ENCODE measurements around a stretch of chr4.

- PRO-cap: no peak
Measured at GRCh38 chr4:185619117-185619371, 83.7 kb upstream of the PDLIM3 start.

DNA sequence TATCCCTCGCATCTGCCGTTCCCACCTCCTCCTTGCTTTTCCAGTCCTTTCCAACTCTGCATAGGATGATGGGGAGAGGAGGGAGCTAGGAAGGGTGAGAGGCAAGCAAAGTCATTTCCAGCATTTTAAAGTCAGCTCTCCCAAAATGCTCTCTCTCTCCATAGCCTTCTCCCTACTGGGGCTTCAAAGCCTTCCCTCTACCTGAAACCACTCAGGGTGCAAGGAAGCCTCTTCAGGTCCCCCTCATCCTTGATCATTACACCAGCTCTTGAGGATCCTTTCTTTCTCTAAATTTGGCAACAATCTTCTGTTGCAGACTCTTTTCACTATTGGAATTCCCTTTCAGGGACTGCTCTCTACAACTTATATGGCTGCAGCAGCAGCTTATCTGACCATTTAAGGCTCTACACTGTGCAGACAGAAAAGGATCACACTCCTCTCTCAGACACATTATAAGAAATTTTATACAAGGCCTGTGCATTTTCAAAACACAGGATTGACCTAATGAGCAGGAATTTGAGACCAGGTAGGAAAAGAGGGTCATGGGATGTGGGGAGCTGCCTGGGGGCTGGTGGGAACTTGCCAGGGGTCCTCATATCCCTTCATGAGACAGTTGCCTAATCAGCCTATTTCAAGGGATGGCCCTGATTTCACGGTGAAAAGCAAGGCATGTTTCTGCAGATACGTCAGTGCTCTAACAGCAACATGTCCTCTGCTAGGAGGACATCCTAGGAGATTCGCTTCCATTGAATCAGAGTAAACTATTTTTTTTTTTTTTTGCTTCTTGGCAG lies 77.2 kb downstream of the SORBS2 start:
- PRO-cap: no peak

DNA sequence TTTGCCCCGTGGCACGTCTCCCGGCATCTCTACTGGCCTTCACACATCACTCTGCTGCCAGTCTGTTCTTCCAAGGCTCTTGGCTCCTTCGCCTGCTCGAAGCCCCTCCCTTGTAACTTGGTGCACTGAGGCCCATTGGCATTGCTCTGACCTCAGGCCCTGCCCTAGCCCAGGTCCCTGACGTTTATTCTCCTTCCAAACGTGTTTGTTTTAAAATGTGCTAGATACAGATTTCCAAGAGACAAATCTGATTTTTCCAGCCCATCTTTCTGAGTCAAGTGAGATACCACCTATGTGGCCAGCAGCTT lies 2.7 kb upstream of the SORBS2 start:
- PRO-cap: no peak

DNA sequence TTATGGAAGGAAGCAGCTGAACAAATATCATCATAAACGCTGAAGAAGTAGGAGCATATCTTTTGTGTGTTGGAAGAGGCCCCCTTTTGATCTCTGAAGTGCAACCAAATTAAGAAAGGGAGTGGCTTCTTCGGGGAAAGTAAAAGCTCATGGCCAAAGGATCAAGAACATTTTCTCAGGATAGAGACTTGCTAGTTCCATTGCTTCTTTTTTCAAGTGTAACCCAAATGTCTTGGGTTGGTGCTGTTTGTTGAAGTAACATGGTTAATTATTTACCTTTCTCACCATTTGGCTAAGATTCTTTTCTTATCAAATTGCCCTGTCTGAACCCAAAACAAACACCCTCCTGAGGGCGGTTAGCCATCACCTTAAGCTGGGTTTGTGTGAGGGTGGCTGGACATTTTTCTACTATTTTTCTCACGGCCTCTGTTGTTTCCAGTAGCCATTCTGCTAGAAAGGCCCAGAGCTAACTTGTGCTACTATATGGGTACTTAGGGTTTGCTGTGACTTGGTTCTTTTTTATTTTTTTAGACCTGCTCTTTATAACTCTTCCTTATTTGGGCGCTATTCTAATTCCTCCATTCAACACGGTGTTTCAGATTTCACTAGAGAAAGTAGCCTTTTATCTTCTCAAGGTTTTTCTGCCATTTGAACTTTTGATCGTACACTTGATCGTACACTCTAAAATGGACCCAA lies 18.6 kb upstream of the SORBS2 start:
- PRO-cap: no peak

DNA sequence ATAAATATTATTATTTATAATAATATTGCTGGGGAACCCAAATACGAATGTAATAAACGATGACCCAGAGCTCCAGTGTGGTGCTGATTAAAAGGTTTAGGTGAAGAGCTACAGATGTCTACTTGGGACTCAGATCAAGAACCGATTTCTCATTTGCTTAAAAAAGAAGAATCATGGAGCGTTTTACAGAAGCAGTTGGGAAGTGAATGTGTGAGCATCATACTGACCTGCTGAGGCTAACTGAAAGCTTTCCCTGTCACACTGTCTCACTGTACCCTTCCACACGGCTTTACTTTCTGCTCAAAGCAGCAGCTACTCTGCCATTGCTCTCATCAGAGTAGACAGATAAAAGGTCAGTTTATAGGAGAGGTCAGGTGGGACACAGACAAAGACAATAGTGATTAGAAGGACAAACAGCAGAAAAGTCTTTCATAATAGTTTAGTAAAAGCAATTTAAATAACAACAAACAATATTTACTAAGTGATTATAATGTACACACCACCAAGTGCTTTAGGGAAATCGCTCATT lies 24.1 kb upstream of the SORBS2 start:
- PRO-cap: no peak

DNA sequence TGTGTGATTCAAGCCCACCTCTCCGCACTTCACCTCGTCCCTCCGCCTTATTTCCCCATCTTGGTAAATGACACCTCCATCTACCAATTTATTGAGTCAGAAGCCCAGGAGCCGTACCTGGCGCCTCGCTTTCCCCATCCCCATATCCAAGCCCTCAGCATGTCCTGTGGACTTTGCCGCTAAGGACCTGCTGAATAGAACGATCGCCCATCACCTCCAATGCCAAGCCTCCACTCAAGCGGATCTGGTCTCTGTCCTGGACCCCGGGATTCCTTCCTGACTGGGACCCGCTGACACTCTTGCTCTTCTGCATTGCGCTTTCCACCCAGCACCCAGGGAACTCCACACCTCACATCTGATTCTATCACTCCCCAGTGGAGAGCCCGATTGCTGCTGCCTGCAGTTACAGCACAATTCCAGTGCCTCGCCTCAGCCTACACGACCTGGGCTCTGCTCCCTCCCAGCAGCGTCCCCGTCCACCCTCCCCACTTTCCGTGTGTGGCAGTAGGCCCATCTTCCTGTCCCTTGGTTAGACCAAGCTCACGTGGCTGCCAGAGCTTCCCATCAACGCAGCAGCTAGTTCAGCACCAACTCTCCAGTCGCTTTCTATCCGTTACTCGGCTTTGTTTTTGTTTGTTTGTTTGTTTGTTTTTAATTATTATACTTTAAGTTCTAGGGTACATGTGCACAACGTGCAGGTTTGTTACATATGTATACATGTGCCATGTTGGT lies 66.5 kb upstream of the SORBS2 start:
- PRO-cap: no peak

DNA sequence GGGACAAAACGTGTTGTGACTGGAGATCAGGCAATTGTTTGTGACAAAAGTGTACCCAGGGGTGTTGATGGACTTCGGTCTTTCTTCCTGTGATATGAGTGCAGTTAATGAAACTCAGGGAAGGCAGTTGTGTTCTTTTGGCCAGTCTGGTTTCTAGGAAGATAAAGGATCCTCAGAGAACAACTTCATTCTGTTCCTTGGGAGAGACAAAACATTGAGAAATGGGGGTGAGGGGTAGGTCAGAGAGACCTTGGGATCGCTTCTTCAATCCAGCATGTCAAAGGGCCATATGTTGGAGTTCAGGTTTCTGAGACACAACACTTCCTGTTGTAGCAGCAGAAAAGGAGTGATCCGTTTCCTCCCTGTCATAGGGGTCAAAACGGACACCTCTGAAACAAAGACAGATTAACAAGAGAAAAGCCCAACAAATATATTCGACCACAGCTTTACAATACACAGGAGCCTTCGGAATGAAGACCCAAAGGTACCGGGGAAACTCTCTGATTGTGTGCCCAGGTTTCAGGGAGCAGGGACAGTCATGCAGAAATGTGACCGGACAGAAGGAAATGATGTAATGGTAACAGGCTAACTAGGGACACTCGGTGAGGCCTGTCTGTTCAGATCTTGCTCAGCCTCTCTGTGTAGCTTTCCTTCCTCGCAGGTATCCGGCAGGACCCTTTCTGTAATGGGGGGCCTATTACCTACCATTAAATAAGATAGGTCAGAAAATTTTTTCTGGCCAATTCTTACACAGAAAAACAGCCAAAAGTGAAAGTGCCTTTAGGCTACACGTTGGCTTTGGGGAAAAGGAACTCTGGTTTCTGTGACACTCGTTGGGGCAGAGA lies 103.4 kb upstream of the TLR3 start:
- PRO-cap: no peak

- PRO-cap: no peak
Measured at GRCh38 chr4:186079206-186079774, 10.3 kb downstream of the TLR3 start.

DNA sequence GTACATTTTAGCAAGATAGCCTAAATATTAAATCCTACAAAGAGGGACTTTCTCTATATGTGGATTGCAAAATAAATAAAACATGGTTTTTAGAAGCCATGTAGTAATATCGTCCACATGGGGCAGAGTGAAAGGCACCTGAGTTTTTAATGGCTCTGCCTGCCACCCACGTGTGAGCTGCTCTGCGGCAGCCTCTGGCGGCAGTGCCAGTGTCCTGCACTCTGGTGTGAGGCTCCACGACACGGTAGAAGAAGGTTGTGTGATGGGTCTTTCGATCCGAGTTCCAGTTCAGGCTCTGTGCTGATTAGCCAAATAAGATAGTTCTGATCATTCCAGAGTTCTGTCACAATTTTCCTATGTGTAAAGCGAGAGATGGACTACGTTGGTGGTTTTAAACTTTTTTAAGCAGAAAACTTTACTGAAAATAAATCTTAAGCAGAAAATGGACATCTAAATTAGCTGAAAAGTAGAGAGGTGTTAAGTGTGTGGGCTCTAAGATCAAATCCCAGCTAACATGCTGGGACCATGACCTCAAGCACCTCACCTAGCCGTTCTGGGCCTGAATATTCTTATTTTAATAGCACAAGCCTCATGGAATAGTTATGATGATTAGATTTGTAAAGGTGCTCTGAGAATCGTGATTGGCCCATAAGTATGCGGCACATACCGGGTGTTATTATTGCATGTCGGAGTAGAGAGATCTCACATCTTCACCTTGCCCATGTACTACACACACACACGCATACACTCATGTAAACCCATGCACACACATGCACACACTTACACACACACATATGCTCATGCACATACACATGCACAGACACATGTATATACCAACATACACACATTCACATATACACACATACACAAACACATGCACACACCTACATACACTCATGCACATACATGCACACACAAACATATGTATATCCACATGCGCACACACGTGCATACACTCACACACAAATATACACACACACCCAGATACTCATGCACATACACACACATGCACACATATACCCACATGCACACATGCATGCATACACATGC lies 10.8 kb downstream of the CYP4V2 start:
- PRO-cap: no peak

GRCh38 chr4:186203146-186203970 lies 12.0 kb downstream of the CYP4V2 start:
- PRO-cap: no peak

- PRO-cap: unidirectional peak, plus-strand start at chr4:186204518
Measured at GRCh38 chr4:186203971-186205121, 13.0 kb downstream of the CYP4V2 start.

GRCh38 chr4:186205122-186205562 lies 13.8 kb downstream of the CYP4V2 start:
- PRO-cap: no peak

- PRO-cap: no peak
Measured at GRCh38 chr4:186250714-186251087, 15.3 kb upstream of the F11 start.

DNA sequence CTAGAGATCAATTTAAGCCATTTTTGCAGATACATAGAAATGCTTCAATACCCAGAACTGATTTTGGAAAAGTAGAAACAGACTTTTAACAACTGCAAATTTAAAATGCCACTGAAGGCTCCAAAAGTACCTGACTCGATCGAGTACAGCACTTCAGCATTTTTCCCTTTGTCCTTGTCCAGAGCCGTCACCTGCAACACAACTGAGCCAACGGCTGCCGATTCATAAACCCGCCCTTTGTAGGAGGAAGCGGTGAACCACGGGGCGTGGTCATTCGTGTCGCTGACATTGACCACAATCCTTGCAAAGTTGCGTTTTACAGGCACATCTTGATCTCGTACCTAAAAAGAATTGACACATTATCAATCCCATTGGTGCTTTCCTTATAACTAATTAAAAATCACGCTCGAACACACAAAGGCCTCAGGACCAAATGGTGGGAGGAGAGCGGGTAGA lies 72.7 kb upstream of the MTNR1A start:
- PRO-cap: no peak

DNA sequence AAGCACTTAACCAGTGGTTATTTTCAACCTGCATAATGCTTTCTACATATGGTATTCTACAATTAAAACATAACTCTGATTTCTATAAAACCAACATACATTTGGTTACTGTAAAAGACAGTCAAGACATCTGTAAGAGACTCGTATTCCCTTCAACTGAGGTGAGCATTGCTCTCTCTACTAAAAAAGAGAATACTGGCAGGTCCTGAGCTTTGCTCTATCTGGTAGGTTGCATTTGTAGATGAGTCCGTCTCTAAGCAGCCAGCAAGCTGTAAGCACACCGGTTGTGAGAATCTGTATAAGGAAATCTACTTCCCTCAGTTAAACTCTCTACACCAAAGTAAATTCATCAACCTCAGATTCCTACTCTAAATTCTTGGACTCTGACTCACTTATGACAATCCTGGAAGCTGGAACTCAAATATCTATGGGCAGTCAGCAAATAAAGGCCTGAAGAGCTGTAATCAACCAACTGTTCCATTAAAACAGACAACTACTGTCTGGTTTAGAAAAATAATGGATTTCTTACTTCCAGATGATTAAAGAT lies 38.0 kb downstream of the FAT1 start:
- PRO-cap: unidirectional peak, minus-strand start at position 296 of the sequence

DNA sequence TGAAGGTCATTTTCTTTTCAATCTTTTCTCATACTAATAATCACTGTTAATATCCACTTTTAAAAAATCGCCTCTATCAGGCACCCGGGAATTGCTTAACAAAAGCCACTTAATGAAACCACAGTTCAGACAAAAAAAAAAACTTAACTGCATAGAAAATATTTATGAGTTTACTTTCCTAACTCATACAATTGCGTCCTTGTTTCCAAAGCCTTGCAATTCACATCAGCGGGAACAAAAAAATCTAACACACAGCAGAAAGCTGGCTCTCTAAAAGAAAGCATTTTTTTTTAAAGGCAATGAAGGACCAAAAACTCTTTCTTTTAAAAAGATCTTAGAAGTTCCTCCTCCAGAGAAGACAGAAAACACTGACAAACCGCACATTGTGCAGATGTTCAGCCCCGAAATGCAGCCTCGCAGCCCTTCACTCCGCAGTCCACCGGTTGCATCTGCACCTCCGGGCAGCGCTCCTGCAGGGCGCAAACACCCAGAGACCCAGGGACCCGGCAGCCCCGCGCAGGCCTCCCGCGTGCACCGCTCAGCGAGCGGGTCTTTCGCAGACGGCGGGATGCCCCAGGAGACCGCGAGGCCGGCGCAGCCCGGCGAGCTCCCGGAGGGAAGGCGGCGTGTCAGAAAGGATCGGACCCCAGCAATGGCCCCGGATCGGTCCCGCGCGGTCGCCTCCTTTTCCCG lies 746 bp downstream of the FAT1 start:
- PRO-cap: unidirectional peak, plus-strand start at position 434 of the sequence

GRCh38 chr4:186764961-186765563 lies 41.4 kb upstream of the FAT1 start:
- PRO-cap: bidirectional peak, plus-strand start at chr4:186765430, minus-strand start at chr4:186765318

- PRO-cap: no peak
Measured at GRCh38 chr4:186901111-186901437, 177.4 kb upstream of the FAT1 start.

DNA sequence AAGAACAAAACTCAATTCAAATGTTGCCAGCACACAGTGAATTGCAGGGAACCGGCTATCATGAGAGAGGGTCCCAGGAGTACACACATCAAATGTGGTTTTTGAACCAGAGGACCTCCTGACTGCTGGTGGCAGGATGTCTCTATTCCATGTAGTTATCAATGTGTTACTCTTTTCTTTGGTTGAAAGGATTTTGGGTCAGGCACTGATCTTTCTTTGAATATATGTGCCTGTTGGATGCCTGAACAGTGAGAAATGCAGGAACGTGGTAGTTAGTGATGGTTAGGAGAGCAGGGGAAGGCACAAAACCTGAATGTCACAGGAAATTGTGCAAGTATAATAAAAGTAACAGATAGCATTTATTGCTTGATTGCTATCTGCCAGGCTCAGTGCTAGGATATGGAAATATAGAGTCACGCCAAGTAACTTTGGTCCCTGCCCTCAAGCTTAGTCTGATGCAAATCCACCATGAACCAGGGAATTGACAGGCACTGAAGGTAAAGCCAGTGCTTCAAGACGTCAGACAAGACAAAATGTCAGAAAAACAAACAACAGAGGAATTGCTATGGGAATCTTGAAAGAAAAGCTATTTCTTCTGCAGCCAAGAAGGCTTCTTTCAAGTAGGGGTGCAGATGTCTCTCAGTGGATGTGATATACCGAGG lies 219.8 kb upstream of the FAT1 start:
- PRO-cap: unidirectional peak, minus-strand start at position 280 of the sequence

- PRO-cap: no peak
Measured at GRCh38 chr4:187176252-187176789, 452.7 kb upstream of the FAT1 start.

Data from colonic mucosa (tissue), 1 donor.